ENCODE measurements around the genes PLPP7 and PRRC2B.

- PRO-cap, result no peak
- RAMPAGE, long total RNA, 4 experiments, result no peak in any of the 4 experiments
These were observed 2.6 kb downstream of the FIBCD1 start for GRCh38 chr9:130936063-130937186.

- PRO-cap, result no peak
- RAMPAGE, long total RNA, 4 experiments, result no peak in any of the 4 experiments
These were observed 1.0 kb downstream of the FIBCD1 start for GRCh38 chr9:130938173-130938320.

GRCh38 chr9:131037203-131037775, 28.3 kb downstream of the LAMC3 start:
- PRO-cap, result no peak
- RAMPAGE, long total RNA, 4 experiments, result no peak in any of the 4 experiments

DNA sequence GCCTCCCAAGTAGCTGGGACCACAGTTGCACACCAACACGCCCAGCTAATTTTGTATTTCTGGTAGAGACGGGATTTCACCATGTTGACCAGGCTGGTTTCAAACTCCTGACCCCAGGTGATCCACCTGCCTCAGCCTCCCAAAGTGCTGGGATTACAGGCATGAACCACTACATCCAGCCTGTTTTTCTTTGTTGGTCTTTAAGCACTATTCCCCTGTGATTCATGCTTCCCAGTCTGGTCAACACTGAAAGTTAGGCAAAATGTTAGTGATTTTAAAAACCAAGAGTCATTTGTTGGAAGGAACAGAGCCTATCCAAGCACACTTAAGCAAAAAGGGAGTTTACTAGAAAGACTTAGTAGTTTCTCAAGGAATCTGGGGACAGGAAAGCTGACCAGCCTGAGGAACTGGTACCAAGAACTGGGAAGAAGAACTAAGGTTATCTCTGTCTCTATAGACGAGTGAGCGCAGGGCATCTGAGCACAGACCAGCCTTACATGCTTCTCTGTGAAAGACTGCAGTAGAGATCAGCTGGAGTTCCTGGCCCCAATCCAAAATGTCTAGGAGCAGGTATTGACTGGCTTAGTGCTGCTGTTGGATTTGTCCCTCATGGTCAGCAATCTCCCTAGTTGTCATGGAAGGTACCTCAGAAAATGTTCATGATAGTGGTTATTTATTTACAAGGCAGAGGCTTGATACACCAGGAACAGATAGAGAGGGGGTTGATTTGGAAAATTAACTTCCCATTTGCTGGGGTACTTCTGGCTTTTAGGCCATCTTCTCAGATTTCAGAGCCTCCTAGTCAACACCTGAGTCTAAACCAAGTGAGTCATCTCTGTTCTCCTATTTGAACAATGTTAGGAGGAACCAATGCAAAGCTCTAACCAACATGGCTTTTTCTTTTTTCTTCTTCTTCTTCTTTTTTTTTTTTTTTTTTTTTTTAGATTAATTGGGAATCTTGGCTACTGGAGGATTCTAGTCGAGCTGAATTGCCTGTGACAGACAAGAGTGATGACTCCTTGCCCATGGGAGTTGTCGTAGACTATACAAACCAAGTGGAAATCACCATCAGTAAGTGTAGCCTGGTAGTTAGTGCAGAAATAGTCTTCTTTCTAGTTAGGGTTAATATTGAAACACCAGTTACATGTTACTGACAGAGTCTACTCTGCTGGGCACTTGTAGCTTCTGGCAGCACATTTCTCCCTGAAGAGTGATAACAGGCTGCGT, 13.4 kb downstream of the NUP214 start:
- PRO-cap, result no peak
- RAMPAGE, long total RNA, 4 experiments, result no peak in any of the 4 experiments

DNA sequence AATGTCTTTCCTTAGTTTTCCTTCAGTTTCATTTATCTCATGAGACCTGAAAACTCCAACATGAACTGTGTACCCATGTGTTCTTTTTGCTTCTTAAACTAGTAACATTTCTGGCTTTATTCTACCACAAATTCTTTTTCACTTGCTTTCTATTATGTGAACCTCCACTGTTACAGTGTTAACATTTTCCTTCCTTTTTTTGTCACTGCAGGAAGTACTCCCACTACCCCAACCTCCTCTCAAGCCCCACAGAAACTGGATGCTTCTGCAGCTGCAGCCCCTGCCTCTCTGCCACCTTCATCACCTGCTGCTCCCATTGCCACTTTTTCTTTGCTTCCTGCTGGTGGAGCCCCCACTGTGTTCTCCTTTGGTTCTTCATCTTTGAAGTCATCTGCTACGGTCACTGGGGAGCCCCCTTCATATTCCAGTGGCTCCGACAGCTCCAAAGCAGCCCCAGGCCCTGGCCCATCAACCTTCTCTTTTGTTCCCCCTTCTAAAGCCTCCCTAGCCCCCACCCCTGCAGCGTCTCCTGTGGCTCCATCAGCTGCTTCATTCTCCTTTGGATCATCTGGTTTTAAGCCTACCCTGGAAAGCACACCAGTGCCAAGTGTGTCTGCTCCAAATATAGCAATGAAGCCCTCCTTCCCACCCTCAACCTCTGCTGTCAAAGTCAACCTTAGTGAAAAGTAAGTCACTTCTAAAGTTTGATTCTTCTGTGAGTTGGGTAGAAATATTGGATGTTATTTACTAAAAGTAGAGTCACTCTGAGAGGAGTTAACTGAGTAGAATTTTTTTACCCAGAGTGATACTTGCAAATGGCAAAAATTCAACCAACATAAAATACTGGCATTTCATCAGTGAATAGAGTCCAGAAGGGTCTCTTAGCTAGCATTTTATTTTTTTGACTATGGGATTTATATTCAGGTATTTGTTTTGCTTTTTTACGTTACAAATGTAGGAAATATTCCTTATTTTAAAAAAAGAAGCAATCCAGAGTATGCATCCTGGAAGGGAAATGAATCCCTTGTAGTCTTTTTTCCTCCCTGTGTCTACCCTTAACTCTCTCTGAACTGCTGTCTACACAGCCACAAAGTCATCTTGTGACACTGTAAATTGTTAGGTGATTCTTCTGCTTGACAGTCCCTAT, 19.1 kb downstream of the NUP214 start:
- PRO-cap, result no peak
- RAMPAGE, long total RNA, 4 experiments, result no peak in any of the 4 experiments

- PRO-cap, result no peak
- RAMPAGE, long total RNA, 4 experiments, result no peak in any of the 4 experiments
These were observed 24.9 kb downstream of the NUP214 start for GRCh38 chr9:131149844-131151120.

DNA sequence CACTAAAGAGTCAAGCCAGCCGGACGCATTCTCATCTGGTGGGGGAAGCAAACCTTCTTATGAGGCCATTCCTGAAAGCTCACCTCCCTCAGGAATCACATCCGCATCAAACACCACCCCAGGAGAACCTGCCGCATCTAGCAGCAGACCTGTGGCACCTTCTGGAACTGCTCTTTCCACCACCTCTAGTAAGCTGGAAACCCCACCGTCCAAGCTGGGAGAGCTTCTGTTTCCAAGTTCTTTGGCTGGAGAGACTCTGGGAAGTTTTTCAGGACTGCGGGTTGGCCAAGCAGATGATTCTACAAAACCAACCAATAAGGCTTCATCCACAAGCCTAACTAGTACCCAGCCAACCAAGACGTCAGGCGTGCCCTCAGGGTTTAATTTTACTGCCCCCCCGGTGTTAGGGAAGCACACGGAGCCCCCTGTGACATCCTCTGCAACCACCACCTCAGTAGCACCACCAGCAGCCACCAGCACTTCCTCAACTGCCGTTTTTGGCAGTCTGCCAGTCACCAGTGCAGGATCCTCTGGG, 71.9 kb downstream of the NUP214 start:
- PRO-cap, result no peak
- RAMPAGE, long total RNA, 4 experiments, result no peak in any of the 4 experiments

DNA sequence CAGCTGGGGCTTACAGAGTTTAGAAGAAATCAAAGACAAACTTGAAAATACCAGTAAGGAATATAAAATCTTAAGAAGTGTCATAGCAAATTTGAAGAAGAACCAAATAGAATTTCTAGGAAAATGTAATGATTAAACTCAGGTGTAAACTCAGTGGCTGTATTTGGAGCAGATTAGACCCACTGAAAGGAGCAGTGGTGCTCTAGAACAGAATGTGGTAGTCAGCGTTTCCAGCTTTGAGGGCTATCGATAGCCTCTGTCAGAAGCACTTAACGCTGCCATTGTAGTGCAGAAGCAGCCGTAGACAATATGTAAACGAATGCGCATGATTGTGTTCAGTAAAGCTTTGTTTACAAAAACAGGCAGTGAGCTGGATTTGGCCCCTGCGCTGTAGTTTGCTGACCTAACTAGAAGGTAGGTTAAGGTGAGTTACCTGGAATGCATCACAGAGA, 72.1 kb downstream of the FAM78A start:
- PRO-cap, result no peak
- RAMPAGE, long total RNA, 4 experiments, result no peak in any of the 4 experiments

DNA sequence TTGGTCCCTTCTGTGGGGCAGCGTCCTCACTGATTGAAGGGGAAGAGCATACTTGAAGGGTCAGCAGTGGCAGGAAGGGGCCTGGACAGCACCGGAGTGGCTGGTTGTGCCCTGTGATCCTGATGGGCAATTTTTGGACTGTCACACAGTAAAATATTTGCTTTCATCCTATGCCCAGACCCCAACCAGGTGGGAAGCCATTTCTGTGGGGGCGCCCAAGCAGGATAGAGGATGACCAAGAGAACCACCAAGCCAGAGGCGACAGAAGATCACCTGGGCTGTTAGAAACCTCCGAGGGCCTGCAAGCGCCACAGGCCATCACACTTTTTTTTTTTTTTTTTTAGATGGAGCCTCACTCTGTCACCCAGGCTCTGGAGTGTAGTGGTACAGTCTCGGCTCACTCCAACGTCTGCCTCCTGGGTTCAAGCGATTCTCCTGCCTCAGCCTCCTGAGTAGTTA, 21.2 kb downstream of the FAM78A start:
- PRO-cap, result no peak
- RAMPAGE, long total RNA, 4 experiments, result no peak in any of the 4 experiments

- PRO-cap, result no peak
- RAMPAGE, long total RNA, 4 experiments, result no peak in any of the 4 experiments
These were observed 4.9 kb upstream of the FAM78A start for GRCh38 chr9:131281164-131281601.

DNA sequence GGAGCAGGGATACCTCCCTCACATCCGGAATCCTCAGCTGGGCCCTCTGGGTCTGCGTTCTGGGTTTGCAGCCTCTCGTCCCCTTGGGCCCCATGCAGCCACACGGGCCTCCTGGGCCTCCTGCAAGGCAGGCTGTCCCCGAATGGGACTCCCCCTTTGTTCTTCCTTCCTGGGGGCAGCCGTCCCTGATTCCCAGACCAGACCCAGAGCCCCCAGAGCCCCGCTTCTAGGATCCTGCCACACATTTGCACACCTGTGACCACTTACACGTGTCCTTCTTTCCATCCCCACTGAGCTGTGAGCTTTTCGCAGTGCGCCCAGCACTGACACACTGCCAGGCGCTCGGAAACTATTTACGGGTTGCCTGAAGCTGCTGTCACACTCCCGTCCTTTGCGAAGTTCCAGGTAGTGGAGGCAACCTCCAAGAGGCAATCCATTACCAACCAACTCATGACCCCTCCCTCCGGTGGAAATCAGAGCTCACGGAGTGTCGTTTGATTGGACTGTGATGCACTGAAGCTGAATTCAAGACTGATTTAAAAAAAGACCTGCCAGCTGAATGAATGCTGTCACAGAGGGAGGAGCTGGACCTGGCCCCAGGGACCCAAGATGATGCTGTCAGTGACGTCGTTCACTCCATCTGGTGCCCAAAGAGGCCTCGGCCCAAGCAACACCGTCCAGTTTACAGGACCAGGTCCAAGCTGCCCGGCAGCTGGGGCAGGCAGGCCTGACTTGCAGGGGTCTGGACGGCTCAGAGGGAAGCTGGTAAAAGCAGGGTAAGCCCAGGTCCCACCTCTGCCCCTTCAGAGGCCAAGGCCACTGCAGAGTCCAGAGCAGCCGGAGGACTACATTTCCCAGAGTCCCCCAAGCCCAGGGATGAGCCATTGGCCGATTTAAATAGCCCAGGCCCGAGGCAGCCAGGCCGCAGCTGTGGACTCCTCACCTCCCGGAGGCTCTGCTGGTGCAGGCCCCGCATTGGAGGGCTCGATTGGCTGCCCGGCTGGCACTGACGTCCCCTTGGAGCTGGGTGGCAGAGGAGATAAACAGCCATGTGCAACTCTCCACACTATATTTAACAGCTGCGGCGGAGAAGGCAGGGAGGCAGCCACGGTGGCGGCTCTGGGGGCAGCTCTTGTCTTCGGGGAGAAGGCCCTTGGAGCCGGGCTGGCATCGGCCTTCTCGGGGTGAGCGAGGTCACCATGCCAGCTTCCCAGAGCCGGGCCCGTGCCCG, at the start of gene PLPP7:
PLPP7 (plus strand) TSS at position 925 of the 1,231 bp plus-strand sequence.
- PRO-cap, result no peak
- RAMPAGE, long total RNA, 4 experiments, result start-site peak on the plus strand in 1 of 4 experiments, centred at position 913 of the sequence, 32 reads per replicate

DNA sequence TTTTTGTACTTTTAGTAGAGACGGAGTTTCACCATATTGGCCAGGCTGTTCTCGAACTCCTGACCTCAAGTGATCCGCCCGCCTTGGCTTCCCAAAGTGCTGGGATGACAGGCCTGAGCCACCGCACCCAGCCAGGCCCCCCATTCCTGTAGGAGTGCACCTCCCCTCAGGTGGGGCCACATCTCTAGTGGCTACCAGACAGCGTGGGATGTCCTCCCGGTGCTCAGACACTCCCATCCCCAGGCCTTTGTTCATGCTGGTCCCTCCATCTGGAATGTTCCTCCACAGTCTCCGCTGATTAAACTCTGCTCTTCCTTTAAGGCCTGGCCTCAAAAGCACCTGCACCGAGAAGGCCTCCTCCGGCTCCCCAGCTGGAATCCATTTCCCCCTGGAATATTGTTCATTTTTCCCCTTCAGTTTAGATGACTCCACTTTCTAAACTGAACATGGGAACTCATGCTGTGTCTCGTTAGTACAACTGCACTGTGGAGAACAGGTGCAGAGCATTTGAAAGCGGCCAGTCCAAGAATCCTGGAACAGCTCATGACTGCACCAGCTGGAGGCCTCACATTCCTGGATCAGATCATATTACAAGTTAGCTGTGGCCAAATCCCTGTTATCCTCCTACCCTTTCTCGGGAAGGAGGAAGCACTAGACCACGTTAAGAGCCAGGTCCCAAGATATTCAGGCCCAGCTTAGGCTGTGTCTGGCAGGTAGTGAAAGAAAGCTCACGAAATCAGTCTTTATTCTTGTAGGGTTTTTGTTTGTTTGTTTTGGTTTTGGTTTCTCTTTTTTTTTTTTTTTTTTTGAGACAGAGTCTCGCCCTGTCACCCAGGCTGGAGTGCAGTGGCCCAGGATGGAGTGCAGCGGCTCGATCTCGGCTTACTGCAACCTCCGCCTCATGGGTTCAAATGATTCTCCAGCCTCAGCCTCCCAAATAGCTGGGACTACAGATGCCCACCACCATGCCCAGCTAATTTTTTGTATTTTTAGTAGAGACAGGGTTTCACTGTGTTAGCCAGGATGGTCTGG, 10.8 kb upstream of the PRRC2B start:
- PRO-cap, result no peak
- RAMPAGE, long total RNA, 4 experiments, result no peak in any of the 4 experiments

- PRO-cap, result unidirectional peak, plus-strand start at chr9:131394113
- RAMPAGE, long total RNA, 4 experiments, result no peak in any of the 4 experiments
These were observed at the start of gene PRRC2B for GRCh38 chr9:131393918-131394331. PRRC2B (plus strand) TSS chr9:131394086.

DNA sequence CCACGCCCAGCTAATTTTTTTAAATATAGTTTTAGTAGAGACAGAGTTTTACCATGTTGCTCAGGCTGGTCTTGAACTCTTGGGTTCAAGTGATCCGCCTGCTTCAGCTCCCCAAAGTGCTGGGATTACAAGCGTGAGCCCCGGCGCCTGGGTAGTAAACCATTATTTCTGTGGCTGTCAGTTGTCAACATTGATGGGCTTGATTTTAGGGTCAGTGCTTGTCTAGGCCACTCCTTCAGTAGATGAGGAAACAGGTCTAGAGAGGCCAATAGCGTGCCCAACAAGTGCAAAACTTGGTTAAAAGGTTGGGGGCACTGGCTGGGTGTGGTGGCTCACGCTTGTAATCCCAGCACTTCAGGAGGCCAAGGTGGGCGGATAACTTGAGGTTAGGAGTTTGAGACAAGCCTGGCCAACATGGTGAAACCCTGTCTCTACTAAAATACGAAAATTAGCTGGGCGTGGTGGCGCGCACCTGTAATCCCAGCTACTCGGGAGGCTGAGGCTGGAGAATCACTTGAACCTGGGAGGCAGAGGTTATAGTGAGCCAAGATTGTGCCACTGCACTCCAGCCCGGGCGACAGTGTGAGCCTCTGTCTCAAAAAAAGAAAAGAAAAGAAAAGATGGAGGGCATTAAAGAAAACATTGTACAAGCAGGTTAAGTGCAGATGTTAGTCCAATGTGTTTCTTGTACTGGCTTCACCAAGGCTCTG, 30.4 kb downstream of the PRRC2B start:
- PRO-cap, result no peak
- RAMPAGE, long total RNA, 4 experiments, result no peak in any of the 4 experiments

GRCh38 chr9:131447528-131447973, 53.7 kb downstream of the PRRC2B start:
- PRO-cap, result no peak
- RAMPAGE, long total RNA, 4 experiments, result no peak in any of the 4 experiments

DNA sequence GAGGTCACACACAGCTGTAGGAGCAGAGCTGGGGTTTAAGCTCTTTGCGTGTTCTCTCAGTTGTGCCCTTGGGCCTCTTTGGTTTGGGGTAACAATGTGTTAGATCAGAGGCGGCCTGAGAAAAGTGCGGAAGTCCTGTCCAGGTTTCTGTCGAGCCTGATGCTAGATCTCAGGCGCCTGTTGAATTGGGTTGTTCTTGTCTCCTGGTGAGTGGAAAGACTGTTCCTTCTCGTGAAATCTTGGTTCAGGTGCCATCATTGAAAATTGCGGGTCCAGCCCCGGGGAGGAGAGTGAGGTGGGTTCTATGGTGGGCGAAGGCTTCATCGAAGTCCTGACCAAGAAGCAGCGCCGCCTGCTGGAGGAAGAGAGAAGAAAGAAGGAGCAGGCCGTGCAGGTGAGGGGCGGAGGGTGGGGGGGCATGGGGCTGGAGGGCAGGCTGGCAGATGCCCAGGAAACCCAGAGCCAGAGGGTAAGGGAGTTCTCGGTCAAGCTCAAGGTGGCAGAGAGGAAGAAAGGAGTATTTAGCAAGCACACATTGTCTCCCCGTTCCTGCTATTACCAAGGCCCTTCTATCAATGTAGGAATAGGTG, 24.4 kb upstream of the POMT1 start:
- PRO-cap, result no peak
- RAMPAGE, long total RNA, 4 experiments, result no peak in any of the 4 experiments

DNA sequence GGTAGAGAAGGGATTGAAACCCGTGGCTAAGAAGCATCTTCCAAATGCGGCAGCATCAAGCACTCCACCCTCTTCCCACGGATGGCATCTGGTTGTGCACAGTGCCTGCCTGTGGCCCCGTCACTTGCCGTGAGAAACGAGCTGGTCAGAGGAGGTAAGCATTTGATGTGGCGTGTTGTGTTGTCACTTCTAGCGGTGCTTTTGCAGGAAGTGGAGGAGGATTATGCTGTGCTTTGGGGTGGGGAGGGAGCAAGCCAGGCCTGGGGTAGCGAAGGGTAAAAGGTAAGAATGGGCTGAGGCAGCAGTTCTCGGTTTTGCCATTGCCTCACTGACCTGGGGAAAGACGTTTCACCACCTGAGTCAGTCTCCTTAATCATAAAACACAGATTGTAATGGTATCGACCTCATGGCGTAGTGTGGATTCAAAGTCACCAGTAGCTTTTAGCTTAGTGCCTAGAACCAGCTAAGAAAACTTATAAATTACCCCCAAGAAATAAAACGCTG, 2.3 kb upstream of the POMT1 start:
- PRO-cap, result no peak
- RAMPAGE, long total RNA, 4 experiments, result no peak in any of the 4 experiments

GRCh38 chr9:131588611-131589223, 43.4 kb downstream of the PRRT1B start:
- PRO-cap, result no peak
- RAMPAGE, long total RNA, 4 experiments, result no peak in any of the 4 experiments

- PRO-cap, result no peak
- RAMPAGE, long total RNA, 4 experiments, result no peak in any of the 4 experiments
These were observed 63.0 kb downstream of the PRRT1B start for GRCh38 chr9:131607914-131609138.

- PRO-cap, result no peak
- RAMPAGE, long total RNA, 4 experiments, result no peak in any of the 4 experiments
These were observed 64.9 kb downstream of the PRRT1B start for GRCh38 chr9:131610100-131610783.

All from omental fat pad (tissue), 4 donors.